ENCODE data around the genes ENPP7 and GAA.

DNA sequence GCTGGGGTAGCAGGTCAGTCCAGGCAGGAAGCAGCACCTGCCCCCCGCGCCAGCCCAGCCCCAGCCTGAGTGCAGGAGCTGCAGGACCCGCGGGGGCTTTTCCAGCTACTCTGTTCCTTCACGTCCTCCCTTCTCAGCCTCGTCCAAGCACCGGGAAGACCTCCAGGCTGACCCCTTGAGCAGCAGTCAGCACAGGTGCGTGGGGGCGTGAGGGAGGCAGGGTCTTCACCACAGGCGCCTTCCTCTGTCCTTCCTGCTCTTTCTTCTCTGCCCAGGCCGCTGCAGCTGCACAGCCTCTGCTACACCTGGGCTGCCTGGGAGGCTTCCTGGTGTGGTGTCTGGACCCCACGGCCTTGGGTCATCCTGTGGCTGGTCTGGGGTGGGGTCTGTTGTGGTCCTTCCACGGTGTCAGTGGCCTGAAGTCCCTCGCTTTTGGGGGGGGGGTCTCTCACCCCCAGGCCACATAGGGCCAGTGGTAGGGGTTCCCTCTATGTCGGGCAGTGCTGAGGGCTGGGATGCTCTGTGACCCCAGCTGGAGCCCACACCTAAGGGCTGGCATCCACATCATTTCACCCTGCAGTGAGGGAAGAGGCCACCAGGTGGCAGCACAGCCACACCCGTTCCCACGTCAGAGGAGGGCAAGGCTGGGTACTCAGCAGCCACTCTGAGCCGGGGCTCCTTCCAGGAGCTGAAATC lies 12.7 kb downstream of the ENGASE start:
- RRBS: no CpG with 5 or more reads among the region's 18 CpGs

DNA sequence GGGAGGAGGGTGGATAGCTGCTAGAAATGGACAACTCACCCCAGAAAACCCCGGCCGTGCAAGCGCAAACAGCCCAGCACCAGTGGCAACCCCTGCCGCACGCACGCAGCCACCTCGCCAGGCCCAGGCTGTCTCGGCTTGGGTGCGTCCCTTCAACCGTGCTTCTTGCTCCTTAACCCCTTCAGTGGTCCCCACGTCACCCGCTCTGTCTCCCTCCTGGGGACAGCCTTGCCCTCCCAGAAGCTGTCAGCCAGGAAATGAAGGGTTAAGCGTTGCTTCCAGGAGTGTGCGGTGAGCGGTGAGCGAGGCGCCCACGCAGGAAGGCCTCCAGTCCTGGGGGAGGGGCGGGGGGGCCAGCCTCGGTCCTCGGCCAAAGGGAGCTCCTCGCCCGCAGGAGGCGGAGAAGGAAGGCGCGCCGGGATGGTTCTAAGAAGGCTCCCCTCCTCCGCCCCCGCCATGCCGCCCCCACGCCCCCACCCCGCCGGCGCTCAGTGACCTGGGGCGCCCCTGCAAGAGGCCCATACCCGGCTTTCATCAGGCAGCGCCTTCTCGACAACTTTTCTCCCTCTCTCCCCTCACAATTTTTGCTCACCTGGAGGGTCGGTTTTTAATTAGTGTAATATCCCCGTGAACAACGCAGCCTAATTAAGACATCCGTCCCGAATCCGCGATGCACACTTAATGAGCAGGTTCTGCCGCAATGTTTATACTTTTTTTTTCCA lies 2.2 kb downstream of the RBFOX3 start:
- RRBS: no CpG with 5 or more reads among the region's 46 CpGs

GRCh38 chr17:79730686-79731397 lies at the start of gene ENPP7:
Gene ENPP7 (plus strand): TSS chr17:79730943.
- RRBS: 88% methylated on average over 6 of the region's 30 CpGs

DNA sequence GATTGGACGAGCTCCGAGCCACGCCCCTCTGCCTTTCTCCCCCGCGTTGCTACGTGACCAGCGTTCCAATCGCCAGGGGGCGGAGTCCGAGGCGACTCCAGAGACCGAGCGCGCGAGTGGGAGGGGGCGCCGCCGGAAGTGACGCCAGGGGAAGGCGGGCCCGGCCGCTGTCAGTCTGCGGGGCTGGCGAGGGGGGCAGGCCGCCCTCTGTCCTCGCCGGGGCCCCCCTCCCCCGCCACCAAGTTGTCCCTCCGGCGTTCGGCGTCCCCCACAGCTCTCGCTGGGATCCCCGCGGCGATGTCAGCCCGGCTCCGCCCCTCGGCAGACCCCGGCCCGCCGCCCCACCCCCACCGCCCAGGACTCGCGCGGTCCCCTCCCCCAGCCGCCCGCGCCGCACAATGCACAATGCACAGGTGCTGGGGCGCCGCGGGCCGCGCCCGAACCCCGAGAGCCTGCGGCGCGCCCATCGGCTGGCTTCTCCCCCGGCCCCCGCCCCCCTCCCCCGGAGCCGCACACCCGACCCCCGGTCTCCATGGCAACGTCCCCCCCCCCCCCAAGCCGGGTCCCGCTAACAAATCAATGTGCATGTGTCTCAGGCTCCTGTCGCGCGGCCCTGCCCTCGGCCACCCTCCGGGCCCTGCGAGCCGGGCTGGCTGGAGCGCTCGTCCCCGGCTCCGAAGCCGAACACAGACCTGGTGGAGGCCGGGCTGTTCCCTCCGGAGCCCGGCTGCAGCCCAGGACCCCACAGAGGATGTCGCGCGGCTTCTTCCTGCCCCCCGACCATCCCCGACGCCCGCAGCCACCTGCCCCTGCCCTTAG lies 583 bp upstream of the CBX8 start:
- RRBS: 3% methylated on average over 24 of the region's 92 CpGs

GRCh38 chr17:79800806-79801773 lies 4.2 kb upstream of the CBX8 start:
- RRBS: 6% methylated on average over 45 of the region's 69 CpGs

GRCh38 chr17:79814105-79814502 lies 17.2 kb upstream of the CBX8 start:
- RRBS: no CpG with 5 or more reads among the region's 18 CpGs

DNA sequence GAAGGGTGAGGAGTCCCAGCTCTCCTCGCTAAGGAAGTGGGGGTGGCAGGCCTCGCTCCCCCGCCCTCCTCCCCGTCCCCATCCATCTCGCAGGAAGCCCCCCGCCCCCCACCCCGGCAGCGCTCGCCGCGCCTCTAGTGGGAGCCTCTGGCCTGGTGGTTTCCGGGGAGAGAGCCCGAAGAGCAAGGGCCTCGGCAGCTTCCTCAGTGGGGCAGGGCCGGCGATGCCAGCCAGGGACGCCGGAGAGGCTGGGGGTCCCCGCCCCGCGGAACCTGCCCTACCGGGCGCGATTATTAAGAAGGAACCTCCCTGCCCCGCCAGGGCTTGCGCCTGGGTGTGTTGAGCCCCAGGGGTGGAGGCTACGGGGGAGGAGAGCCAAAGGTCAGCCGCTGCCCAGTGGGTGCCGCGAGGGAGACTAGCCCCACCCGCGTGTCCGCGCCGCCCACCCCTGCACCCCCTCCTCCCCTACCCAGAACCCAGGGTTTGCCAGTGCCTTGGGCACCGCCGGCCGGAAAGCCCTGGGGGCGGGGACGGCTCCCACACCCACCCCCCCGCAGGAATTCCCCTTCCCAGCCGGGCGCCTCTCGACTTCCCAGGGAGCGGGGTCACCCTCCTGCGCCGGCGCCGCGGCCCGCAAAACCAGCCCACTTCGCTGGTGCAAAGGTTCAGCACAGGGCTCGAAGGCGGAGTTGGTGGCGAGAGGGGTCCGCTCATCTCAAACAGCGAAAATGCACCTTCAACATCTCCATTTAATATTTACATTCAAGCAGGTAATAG lies 6.6 kb downstream of the CBX4 start:
- RRBS: 51% methylated on average over 23 of the region's 57 CpGs

DNA sequence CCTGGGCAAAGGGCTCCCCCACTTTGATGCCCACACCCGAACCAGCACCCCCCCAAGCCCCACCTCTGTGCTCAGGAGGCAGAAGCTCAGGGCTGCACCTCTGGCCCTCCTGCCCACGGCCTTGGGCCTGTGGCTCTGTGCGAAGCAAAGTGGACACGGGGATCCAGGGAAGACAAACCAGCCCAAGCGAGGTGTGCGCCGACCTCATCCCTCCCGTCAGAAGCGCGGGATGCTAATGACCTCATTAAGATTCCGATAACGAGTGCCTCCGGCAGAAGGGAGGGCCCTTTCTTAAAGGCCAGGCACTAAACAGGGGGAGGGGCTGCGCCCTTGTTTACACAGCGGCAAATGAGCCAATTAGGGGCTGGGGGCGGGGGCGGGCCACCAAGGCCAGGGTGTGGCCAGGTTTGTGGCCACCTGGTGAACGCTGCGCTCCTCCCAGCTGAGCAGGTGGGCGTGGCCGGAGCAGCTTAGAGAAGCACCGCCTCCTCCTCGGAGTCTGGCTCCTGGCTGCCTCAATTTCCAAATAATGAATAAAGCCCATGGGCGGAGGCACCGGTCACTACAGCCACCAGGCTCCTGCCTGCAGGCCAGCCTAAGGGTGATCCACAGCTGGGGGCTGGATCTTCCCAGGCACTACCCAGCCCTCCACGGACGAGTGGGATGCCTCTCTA lies 3.2 kb downstream of the CBX4 start:
- RRBS: 95% methylated on average over 5 of the region's 27 CpGs

GRCh38 chr17:79838324-79839365 lies 595 bp downstream of the CBX4 start:
- RRBS: 1% methylated on average over 14 of the region's 98 CpGs

DNA sequence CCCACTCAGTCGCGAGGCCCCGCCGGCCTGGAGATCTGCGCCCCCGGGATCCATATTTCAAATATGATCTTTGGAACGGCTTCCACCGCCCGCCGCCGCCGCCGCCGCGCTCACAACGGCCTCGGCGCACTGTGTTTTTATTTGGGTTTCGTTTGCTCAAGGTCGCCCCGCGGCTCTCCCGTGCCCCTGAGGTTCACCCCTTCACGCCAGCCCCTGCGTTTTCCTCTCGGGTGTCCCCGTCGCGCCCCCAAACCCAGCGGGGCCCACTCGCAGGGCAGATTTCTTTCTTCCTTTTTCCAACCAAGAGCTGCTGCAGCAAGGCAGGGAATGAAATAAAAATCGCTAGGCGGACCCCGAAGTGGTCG lies 4.3 kb upstream of the CBX4 start:
- RRBS: no CpG with 5 or more reads among the region's 35 CpGs

DNA sequence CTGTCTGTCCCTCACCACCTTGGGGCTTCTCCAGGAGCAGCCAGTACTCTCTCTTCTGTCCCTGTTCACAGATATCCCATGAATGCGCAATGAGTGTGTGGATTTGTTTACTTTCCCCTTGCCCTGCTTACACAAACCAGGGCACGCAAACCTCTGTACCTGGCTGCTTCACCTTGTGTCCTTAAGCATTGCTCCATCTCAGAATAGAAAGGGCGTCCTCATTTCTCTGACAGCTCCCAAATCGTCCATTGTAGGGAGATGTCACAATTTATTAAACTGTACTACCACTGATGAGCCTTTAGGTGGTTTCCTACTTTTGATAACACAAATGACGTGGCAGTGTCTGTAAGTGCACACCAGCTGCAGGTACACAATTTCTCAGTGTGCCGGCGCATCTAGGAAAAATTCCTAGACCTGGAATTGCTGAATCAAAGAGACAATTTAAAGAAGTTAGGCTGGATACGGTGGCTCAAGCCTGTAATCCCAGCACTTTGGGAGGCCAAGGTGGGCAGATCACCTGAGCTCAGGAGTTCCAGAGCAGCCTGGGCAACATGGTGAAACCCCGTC lies 58.5 kb upstream of the CBX4 start:
- RRBS: no CpG with 5 or more reads among the region's 9 CpGs

GRCh38 chr17:79919907-79920420 lies 80.7 kb upstream of the CBX4 start:
- RRBS: 87% methylated on average over 6 of the region's 22 CpGs

DNA sequence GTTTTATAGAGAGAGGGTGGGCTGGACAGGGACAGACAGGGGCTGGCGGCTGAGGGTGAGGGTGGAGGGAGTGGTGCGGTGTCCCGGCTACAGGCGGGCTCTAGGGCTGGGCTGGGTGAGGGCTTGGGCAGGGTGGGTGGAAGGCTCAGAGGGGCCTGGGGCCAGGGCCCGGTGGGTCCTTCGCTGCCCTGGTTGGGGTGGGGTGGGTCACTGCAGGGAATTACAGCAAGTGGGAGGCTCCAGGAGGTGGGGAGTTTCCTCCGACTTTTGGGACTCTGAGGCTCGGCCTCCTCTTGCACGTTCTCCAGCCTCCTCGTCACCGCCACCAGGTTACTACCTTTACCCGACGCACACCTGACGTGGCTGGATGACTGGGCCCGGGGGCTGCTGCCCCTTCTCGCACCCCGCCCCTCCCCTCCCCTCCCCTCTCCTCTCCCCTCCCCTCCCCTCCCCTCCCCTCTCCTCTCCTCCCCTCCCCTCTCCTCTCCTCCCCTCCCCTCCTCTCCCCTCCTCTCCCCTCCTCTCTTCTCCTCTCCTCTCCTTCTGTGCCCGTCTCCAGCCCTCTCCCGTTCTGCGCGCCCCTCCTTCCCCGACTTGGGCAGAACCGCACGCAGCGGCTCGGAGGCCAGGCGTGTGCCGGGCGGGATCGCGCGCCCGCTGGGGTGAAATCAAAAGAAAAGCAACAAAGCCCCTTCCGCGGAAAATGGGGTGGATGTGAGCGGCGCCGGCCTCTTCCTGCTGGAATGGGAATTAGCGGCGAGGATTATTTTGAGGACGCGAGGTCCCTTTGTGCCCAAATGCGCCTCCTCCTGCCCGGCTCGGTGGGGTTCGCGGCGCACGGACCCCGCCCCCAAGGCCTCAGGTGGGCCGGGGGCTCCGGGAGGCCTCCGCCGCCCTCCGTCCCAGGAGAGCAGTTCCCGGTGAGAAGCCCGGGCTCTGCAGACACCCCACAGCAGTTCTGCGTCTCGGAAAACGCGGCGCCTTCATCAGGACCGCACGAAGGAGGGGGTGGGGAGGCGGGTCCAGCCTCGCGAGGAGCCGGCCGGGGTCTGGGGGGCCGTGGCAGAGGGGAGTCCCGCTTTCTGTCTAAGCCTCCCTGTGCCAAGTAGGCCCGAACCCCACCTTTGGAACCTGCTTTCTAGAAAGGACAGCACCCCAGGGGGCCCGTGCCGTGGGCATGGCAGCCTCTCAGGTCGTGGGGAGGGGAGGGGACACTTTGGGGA lies 90.7 kb upstream of the CBX4 start:
- RRBS: 14% methylated on average over 26 of the region's 75 CpGs

DNA sequence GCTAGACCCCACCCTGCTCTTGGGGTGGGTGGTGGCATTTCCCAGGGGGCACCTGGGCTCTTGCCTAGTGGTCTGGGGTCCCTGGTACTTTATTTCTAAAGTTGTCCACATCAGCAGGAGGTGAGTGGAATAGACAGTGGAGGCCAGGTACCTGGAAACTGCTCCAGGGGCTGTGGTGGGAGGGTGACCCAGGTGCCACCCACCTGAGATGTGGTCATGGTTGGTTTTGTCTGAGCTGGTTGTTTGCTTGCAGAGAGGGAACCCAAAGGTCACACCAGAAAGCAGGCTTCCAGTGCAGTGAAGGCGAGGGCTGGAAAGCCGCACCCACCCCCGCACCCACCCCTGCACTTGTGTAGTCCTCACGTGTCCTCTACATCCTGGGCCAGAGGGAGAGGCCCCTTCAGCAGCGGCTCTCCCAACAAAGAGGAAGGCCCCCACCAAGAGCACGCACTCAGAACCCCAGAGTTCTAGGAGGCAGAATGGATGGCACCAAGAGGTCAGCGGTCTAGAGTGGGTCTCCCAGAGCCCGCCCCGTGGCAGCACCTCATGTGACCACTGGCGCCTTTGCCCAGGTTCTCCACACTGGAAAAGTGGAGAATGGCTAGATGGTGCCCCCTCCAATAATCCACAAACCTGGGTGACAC lies 92.6 kb upstream of the CBX4 start:
- RRBS: no CpG with 5 or more reads among the region's 10 CpGs

DNA sequence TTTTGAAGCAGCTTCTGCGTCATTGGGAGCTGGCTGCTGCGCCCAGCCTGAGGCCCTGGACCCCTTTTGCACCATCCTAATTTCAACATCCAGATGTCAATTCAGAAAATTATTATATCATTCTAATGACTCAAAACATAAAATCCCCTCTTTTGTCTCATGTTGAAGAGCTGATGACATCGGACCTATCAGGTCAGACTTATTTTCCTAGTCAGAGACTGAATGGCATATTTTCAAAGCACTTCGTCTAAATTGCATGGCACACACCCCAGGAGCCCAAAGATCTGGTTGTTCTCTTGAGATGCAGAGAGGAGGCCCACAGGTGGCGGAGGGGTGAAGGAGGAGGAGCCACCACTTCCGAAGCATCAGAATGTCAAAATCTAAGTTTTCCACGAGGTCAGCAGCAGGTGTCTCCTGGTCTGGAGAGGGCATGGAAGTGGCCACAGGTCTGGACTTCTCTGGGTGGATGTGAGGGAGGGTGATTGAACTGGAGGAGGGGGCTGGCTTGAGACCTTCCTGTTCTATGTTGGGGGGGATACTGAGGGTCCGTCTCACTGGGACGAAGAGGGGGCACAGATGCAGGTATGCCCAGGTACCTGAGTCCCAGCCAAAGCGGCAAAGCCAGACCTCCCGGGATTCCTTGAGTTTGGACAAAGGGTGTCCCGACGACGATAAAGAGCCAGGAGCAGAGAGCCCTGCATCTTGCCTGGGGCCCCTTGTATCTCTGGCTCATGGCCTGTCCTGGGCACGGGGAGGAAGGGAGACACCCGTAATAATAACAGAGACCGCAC lies 93.7 kb upstream of the CBX4 start:
- RRBS: no CpG with 5 or more reads among the region's 17 CpGs

GRCh38 chr17:79947426-79948046 lies 88.1 kb downstream of the TBC1D16 start:
- RRBS: 76% methylated on average over 8 of the region's 32 CpGs

- RRBS: no CpG with 5 or more reads among the region's 12 CpGs
Measured at GRCh38 chr17:80008567-80008863, 27.2 kb downstream of the TBC1D16 start.

GRCh38 chr17:80030591-80031401 lies 4.9 kb downstream of the TBC1D16 start:
- RRBS: no CpG with 5 or more reads among the region's 27 CpGs

GRCh38 chr17:80034753-80035744 lies 623 bp downstream of the TBC1D16 start:
- RRBS: 2% methylated on average over 18 of the region's 67 CpGs

- RRBS: 2% methylated on average over 55 of the region's 106 CpGs
Measured at GRCh38 chr17:80100843-80101877, at the start of gene GAA. Gene GAA (plus strand): TSS chr17:80101581.

Data from GM19239 (cell line).